ENCODE measurements around a stretch of chr1.

DNA sequence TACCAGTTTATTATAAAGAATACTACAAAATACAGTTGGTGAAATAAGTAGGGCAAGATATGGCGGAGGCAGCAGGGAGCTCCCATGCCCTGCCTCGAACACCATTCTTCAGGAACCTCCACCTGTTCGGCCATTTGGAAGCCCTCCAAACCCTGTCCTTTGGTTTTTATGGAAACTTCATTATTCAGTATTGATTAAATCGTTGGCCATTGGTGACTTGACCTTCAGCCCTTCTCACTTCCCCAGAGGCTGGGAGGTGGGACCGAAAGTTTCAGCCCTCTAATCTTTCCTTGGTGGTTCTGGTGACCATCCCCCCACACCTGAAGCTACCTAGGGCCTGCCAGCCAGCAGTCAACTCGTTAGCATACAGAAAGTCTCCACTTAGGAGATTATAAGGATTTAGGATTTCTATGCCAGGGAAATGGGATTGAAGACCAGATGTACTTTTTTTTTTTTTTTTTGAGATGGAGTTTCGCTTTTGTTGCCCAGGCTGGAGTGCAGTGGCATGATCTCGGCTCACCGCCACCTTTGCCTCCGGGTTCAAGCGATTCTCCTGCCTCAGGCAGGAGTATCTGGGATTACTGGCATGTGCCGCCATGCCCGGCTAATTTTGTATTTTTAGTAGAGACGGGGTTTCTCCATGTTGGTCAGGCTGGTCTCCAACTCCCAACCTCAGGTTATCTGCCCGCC, 6.8 kb downstream of the DHX9 start:
- PRO-cap: no peak

DNA sequence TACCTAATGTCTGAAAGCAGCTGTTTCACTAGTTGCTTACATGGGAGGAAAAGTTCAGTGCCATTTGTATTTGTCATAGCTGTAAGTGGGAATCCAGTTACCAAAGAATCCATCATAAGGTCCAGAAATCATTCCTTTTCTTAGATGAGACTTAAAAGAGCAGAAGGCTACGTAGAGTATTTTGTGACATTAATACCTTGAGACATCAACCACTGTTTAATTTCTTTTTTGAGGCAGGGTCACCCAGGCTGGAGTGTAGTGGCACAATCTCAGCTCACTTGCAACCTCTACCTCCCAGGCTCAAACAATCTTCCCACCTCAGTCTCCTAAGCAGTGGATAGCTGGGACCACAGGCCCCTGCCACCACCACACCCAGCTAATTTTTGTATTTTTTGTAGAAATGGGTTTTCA, 50.2 kb downstream of the DHX9 start:
- PRO-cap: no peak

DNA sequence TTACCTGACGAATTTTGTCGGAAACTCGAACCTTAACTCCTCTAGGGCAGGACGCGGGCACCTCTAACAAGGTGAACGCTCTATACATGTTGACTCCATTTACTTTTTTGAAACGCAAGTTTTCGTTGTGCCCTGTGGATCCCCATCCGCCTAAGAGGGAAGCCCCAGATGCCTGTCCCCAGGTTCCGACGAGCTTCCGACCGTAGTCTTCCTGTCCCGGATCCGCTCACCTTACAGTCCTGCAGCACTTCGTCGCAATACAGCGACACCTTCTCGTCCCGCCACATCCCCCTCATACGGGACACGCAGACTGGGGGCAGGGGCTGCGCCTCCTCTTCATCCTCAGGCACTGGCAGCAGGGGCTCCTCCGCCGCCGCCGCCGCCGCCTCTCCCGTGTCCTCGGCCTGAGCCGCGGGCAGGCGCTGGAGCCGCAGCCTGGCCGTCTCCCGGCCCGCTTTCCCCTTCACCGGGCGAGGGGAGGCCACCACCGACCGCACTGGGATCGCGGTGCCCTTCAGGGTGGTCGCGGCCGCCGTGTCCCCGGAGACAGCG, 391 bp downstream of the SHCBP1L start:
- PRO-cap: no peak

- PRO-cap: no peak
These were observed 57.5 kb upstream of the LAMC2 start for GRCh38 chr1:183128541-183128936.

DNA sequence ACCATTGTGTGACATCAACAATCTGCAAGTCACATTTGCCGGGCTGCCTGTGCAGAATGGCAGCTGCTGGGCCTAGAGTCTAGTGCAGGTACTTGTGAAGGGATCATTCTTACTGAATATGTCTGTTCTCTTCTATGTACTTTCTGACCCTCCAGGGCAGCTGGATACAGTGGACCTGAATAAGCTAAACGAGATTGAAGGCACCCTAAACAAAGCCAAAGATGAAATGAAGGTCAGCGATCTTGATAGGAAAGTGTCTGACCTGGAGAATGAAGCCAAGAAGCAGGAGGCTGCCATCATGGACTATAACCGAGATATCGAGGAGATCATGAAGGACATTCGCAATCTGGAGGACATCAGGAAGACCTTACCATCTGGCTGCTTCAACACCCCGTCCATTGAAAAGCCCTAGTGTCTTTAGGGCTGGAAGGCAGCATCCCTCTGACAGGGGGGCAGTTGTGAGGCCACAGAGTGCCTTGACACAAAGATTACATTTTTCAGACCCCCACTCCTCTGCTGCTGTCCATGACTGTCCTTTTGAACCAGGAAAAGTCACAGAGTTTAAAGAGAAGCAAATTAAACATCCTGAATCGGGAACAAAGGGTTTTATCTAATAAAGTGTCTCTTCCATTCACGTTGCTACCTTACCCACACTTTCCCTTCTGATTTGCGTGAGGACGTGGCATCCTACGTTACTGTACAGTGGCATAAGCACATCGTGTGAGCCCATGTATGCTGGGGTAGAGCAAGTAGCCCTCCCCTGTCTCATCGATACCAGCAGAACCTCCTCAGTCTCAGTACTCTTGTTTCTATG, 43.5 kb upstream of the LAMC2 start:
- PRO-cap: no peak

DNA sequence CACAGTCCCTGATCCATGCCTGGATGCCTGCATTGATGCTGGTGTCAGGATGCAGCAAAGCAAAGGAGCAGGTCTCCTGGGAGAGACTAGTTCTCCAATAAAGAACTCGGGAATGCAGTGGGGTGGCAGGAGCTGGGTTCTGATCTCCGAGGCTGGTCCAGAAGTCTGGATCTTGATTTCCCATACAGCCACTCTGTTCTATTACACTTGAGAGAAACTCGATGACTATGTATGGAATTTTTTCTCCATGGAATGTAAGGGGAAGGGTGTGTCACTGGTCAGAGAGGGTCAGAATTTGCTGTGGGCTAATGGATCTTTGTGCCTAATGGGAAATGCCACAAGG, 86.1 kb downstream of the LAMC2 start:
- PRO-cap: no peak

DNA sequence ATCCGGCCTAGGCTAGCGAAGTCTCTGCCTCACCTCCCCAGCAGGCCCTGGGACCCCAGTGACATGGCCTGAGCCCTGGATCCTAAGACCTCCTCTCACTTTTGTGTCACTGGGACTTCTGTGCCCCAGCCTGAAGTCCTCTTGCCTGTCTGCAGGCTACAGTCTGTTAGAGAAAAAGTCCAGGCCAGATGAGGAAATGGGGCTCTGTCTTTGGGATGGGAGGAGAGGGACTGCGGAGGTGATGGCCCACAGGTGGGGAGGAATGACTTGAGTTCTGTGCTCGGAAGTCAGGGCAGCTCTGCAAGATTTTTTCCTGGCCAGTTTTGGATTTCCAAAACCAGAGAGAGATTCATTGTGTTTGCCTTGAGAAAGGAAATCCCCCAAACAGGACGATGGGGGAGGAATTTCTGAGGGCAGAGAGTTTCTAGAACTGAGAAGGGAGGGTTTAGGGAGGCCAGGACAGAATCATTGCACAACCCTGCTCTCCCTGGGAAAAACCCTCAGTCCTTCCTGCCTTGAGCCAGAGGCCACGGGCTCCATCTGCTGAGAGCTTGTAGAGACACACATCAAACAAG, 99.9 kb downstream of the NMNAT2 start:
- PRO-cap: no peak

DNA sequence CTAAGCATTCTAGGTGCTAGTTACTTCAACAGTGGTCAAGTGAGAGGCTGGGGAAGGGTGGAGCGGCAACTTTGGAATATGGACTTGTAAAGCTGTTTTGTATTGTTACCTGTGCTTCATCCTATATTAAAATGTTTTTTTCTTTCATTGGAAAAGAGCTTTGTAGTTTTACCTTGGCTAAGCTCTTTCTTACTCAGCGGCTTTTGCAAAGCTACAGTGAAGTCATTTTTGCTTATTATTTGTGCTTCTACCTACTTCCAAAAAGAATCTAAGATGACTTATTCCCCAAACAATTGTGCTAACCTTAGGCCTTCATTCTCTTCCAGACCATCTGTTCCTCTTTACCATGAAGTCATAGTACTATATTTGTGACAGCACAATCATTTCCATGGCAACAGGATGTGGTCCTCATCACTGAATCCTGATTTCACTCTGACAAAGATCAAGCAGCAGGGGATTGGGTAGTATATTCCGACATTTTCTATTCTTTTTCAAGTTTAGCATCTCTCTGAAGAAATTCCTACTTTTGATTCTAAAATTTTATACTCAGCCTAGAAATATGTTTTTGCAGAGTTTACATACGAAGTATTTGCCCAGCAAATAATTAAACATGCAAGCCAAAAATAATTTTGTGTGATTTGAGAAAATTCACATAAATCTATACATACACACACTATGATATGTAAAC, 24.8 kb upstream of the NMNAT2 start:
- PRO-cap: no peak

GRCh38 chr1:183471855-183472169, 487 bp upstream of the SMG7 start:
- PRO-cap: bidirectional peak, plus-strand start at chr1:183472035, minus-strand start at chr1:183471959

GRCh38 chr1:183576559-183577011, 13.7 kb downstream of the NCF2 start:
- PRO-cap: no peak

DNA sequence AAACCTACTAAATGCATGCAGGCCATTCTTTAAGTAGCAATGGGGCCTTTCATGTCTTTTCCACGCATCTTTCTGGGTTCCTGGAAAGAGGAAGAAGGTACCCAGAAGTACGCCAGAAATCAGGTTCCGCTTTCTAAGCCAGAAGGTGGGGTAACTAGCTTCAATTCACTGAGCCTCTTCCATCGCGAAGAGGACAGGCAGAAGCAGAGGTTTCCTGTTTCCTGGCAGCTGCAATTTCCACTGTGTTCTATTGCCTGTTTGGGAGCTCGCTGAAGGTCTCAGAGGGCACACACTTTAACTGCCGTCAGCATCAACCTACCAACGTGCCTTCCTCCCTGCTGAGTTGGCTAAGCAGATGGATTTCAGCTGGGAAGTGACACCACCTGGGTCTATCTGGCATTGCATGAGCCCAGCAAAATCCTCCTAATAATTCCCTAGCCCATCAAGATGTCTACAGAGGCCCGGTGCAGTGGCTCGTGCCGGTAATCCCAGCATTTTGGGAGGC, 10.0 kb downstream of the NCF2 start:
- PRO-cap: no peak

DNA sequence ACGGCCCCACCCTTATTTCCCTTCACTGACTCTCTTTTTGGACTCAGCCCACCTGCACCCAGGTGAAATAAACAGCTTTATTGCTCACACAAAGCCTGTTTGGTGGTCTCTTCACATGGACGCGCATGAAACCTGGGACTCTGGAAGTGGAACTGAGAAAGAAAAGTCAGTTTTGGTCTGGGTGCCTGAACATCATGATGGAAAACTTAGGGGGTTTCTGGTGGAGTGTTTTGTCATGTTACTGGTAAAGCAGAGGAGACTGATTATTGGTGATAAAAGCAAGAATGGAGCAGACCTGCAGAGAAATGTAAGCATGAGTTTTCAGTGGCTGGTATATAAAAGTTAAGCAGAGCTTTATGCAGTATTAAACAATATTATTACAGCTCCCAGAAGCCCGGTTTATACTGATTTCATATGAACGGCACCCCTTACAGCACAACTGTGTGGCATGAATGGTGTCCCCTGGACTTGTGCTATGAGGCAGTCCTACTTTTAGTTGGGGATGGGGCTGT, 16.3 kb downstream of the ARPC5 start:
- PRO-cap: unidirectional peak, plus-strand start at position 275 of the sequence

GRCh38 chr1:183806731-183807281, 1.9 kb downstream of the RGL1 start:
- PRO-cap: no peak

- PRO-cap: no peak
These were observed 66.7 kb downstream of the RGL1 start for GRCh38 chr1:183871602-183871984.

DNA sequence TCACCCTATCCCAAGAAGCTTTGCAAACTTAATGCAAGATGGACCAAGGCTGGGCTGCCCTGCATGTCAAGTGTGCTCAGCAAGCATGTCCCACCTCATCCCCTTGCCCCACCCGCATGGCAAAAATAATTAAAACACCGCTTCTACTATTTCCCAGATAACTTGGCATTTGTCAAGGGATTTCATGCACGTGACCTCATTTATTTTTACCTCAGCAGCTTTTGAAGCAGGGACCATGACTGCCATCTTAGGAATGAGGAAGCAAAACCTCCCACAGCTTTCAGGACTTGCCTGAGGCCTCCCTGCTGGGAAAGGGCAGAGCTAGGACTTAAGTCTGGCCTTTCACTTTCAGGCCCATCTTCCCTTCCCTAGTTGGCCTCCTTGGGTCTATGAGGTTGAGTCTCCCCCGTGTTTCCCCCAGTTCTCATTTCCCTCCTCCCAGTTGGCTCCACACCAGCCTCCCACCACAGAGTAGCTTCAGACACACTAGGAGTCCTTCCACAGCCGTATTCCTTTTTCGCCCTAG, 161.4 kb downstream of the TSEN15 start:
- PRO-cap: no peak

DNA sequence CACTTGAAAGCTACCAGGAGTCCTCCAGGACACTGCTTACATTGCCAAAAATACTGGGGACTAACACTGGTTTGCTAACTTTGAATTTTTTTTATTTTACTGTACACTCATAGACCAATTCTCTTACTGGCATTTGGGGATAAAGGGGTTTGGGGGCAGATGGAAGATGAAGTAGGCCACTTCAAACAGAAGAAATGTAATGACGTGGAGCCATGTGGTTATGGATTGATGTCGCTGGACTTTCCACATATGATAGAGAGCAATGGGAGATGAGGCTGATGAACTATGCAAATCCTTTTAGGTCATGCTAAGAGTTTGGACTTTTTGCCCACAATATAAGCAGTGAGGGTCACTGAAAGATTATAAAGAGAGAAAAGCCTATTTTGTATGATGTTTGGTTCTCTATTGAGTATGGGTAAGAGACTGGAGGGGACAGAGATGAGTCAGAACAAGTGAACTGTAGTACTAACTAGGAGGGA, 9.1 kb downstream of the C1orf21 start:
- PRO-cap: no peak

- PRO-cap: no peak
These were observed 50.5 kb downstream of the C1orf21 start for GRCh38 chr1:184437272-184437851.

GRCh38 chr1:184576688-184577550, 177.7 kb downstream of the EDEM3 start:
- PRO-cap: no peak

DNA sequence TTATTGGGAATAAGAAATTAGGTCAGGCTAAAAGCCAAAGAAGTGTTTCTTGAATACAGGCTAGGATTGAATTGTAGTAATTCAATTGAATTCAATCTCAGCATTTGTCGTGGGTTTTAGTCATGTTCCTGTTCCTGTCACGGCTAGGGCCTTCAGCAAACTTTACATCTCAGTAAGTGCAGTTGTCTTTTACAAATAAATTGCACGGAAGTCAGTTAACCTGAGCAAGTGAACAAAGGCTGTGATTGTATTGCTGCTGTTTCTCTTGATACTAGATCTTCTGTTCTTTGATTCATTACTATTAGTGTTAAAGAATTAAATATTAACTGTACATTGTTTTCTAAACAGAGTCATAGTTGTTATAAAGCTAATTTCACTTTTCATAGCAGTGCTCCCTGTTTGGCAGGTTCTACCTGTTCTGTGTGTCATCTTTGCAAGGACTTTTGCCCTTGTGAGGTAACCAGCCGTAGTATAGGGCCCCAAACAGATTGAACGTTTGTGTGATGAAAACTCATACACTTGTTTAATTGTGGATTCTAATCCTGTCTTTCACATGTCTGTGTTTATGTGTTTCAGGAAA, 164.4 kb downstream of the EDEM3 start:
- PRO-cap: no peak

DNA sequence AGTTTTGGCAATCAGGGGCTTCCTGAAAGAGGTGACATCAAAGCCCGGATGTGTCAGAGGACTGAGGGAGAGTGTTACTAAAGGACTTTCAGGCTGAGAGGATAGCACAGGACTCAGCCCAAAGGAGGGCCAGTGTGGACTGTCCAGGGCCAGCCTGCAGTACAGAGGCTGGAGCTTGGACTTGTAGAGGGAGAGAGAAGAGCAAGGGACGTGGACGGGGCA, 128.5 kb downstream of the EDEM3 start:
- PRO-cap: no peak